GM12878 (cell line): ENCODE measurements around a stretch of chr18.

- RAMPAGE, long total RNA: no peak
- RRBS, 2 experiments: no CpG with 5 or more reads among the region's 16 CpGs
CAGE:
- cytosol, long polyA minus RNA: no peak
- cytosol, long polyA plus RNA: no peak
- long polyA plus RNA: no peak
- nucleolus, long total RNA: no peak
- nucleus, long polyA plus RNA: no peak
- nucleus, long total RNA: no peak
These were observed 66.2 kb downstream of the MYO5B start for GRCh38 chr18:50128434-50129400.

DNA sequence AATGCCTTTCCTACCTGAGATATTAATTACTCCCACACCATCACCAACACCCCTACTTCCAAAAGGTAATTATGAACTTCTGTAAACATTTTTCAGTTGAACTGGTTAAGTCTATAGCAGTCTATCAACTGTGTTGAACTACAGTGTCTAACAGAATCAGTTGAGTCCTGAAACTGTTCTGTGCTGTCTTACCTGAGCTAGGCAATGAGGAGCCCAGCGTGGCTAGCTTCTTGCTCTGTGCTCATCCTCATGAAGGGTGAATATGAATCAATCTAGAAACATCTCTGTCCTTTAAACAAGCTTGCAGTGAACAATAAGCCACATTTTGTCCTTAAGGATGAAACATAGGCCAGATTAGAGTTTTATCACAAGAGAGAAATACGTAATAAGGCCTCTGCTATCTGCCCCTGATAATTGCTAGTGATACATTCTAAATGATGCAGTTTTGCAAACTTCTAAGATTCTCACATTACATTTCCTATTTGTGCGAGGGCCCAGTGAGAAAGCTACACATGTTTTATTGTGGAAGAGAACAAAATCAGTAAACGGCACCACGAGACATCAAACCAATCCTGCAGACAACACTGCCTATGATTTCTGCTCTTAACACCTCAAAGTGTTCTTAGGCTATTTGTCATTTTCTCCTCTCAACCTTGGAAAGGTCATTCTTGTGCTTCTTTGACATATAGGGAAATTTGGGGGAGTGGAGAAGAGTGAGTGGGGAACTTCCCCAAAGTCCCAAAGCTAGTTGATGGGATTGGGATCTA lies 5.5 kb upstream of the MRO start:
- RAMPAGE, long total RNA: no peak
- RRBS, 2 experiments: no CpG with 5 or more reads among the region's 5 CpGs
CAGE:
- cytosol, long polyA minus RNA: no peak
- cytosol, long polyA plus RNA: no peak
- long polyA plus RNA: no peak
- nucleolus, long total RNA: no peak
- nucleus, long polyA plus RNA: no peak
- nucleus, long total RNA: no peak

GRCh38 chr18:50879270-50880381 lies 708 bp downstream of the ME2 start:
- RAMPAGE, long total RNA: no peak
- RRBS, 2 experiments: 2 to 3% methylated on average over 19 to 20 of the region's 72 CpGs
CAGE:
- cytosol, long polyA minus RNA: no peak
- cytosol, long polyA plus RNA: no peak
- long polyA plus RNA: no peak
- nucleolus, long total RNA: no peak
- nucleus, long polyA plus RNA: no peak
- nucleus, long total RNA: no peak

DNA sequence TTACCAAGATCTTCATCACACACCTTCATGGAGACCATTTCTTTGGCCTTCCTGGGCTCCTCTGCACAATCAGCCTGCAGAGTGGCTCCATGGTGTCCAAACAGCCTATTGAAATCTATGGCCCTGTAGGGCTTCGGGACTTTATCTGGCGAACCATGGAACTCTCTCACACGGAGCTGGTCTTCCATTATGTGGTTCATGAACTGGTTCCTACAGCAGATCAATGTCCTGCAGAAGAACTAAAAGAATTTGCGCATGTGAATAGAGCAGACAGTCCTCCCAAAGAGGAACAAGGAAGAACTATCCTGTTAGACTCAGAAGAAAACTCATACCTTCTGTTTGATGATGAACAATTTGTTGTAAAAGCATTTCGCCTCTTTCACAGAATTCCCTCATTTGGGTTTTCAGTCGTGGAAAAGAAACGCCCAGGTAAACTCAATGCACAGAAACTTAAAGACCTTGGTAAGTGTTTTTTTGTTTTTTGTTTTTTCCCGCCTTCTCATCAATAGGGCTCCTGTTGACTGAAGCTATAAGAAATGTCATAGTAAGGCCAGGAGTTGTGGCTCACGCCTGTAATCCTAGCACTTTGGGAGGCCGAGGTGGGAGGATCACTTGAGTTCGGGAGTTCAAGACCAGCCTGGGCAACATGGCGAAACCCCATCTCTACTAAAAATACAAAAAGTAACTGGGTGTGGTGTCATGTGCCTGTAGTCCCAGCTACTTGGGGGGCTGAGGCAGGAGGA lies 16.4 kb downstream of the ELAC1 start:
- RAMPAGE, long total RNA: no peak
- RRBS, 2 experiments: no CpG with 5 or more reads among the region's 12 CpGs
CAGE:
- cytosol, long polyA minus RNA: no peak
- cytosol, long polyA plus RNA: no peak
- long polyA plus RNA: no peak
- nucleolus, long total RNA: no peak
- nucleus, long polyA plus RNA: no peak
- nucleus, long total RNA: no peak

DNA sequence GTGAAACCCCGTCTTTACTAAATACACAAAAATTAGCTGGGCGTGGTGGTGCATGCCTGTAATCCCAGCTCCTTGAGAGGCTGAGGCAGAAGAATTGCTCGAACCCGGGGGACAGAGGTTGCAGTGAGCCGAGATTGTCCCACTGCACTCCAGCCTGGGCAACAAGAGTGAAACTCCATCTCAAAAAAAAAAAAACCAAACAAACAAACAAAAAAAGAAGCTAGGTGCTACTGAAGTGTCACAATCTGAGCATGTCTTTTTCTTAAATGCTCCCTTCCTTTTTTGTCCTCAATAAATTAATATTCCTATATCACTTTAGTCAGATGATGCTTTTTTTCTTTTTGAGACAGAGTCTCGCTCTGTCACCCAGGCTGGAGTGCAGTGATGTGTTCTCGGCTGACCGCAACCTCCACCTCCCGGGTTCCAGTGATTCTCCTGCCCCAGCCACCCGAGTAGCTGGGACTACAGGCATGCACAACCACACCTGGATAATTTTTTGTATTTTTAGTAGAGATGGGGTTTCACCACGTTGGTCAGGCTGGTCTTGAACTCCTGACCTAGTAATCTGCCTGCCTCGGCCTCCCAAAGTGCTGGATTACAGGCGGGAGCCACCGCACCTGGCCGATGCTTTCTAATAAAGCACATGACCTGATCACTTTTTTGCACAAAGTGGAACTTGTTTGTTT lies 18.7 kb downstream of the MEX3C start:
- RAMPAGE, long total RNA: no peak
- RRBS, 2 experiments: no CpG with 5 or more reads among the region's 15 CpGs
CAGE:
- cytosol, long polyA minus RNA: no peak
- cytosol, long polyA plus RNA: no peak
- long polyA plus RNA: no peak
- nucleolus, long total RNA: no peak
- nucleus, long polyA plus RNA: no peak
- nucleus, long total RNA: no peak

DNA sequence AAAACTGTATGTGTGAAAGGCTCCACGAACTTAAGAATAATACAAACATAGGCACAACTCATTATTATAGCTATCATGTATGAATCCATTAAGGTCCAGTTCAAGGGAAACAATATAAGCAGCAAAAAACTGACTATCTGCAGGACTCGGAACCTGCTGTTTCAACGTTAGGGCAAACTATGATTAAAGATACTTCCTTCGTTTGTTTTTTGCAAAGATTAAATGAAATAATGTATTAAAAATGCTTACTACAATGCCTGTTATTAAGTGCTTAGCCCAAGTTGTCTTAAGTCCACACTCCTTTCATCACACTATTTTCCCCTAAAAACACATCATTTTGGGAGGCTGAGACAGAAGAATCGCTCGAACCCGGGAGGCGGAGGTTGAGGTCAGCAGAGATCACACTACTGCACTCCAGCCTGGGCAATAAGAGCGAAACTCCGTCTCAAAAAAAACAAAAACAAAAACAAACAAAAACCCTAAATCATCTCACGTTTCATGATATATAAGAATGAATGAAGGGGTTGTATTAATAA lies 10.2 kb downstream of the MEX3C start:
- RAMPAGE, long total RNA: no peak
- RRBS, 2 experiments: no CpG with 5 or more reads among the region's 11 CpGs
CAGE:
- cytosol, long polyA minus RNA: no peak
- cytosol, long polyA plus RNA: no peak
- long polyA plus RNA: no peak
- nucleolus, long total RNA: no peak
- nucleus, long polyA plus RNA: no peak
- nucleus, long total RNA: no peak

DNA sequence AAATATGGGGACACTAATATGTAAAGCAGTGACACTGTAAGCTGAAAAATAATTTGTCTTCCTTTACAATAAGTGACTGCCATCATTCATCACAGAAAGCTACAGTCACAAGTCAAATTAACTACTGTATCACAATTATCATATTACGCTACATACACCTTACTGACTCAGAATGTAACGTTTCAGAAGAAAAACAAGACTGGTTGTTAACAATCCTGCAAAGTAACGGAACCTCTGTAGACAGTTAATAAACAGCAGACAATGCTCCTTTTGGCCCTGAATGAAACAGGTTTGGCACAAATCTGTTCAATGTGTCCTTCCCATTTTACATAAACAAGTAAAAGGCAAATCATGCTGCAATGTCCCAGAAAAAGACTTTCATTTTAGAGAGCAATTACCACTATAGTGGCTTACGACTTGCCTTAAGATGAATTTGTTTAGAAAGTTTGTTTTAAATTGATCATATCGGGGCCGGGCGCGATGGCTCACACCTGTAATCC lies 3.7 kb downstream of the MBD2 start:
- RAMPAGE, long total RNA: no peak
- RRBS, 2 experiments: no CpG with 5 or more reads among the region's 8 CpGs
CAGE:
- cytosol, long polyA minus RNA: no peak
- cytosol, long polyA plus RNA: no peak
- long polyA plus RNA: no peak
- nucleolus, long total RNA: no peak
- nucleus, long polyA plus RNA: no peak
- nucleus, long total RNA: no peak

DNA sequence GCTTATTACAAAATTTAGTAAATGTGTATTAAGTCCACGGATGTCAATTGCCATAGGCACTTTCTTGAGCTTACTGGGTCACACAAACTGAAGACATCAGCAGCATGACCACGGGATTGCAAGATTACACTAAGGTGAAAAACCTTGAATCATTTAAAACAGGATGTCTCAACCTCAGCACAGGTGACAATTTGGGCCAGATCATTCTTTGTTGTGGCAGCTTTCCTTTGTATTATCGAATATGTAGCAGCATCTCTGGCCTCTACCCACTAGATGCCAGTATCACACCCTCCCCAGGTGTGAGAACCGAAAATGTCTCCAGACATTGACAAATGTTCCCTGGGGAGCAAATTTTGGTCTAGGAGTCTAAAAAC lies 1.4 kb downstream of the MBD2 start:
- RAMPAGE, long total RNA: no peak
- RRBS, 2 experiments: no CpG with 5 or more reads among the region's 4 CpGs
CAGE:
- cytosol, long polyA minus RNA: start-site peak on the minus strand centred at position 105 of the sequence, 93 bp wide, 395 reads
- cytosol, long polyA plus RNA: no peak
- long polyA plus RNA: no peak
- nucleolus, long total RNA: start-site peak on the minus strand centred at position 110 of the sequence, 53 bp wide, 274 reads; start-site peak on the minus strand centred at position 210 of the sequence, 18 bp wide, 22 reads
- nucleus, long polyA plus RNA: no peak
- nucleus, long total RNA: no peak

DNA sequence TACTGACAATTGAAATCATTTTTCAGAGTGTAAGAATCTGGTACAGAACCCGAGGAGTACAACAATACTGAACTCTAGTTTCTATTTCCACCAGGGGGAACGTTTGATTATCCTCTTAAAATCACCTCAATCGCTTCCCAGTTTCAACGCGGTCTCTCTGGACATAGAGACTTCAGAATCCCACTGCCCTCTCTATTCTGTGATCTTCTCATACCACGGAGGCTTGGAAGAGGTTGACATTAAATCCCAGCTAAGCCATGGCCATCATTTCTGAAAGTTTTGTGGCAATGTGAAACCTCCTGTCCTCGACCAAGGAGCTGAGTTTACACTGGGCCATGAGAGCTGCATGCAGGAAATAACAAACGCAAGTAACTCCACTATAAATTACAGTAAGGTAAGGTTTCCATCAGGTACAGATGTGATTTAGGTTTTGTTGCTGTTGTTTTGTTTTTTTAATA lies 299.5 kb upstream of the CCDC68 start:
- RAMPAGE, long total RNA: no peak
- RRBS, 2 experiments: no CpG with 5 or more reads among the region's 8 CpGs
CAGE:
- cytosol, long polyA minus RNA: no peak
- cytosol, long polyA plus RNA: no peak
- long polyA plus RNA: no peak
- nucleolus, long total RNA: no peak
- nucleus, long polyA plus RNA: no peak
- nucleus, long total RNA: no peak

GRCh38 chr18:55339073-55339728 lies 248.8 kb downstream of the TCF4 start:
- RAMPAGE, long total RNA: no peak
- RRBS, 2 experiments: no CpG with 5 or more reads among the region's 10 CpGs
CAGE:
- cytosol, long polyA minus RNA: no peak
- cytosol, long polyA plus RNA: no peak
- long polyA plus RNA: no peak
- nucleolus, long total RNA: no peak
- nucleus, long polyA plus RNA: no peak
- nucleus, long total RNA: no peak

DNA sequence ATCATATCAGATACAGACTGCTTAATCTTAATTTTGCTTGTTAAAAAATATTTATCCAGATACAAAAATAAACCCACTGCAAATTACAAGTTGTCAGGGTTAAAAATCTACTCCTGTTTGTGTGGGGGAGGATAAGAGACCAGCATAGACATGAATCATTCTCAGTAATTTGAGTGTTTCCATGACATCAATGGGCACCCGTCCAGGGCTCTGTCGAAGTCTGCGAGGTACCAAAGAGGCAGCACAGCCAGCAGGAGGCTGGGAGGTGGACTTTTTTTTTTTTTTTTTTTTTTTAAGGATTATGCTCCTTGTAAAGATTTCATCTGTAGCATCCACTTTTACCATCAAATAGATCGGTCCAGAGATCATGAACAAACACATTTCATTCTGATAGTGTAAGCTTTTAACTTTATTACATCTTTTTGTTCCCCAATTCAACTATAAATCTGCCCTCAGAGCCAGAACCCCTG lies 182.1 kb downstream of the TCF4 start:
- RAMPAGE, long total RNA: no peak
- RRBS, 2 experiments: no CpG with 5 or more reads among the region's 4 CpGs
CAGE:
- cytosol, long polyA minus RNA: no peak
- cytosol, long polyA plus RNA: no peak
- long polyA plus RNA: no peak
- nucleolus, long total RNA: no peak
- nucleus, long polyA plus RNA: no peak
- nucleus, long total RNA: no peak

- RAMPAGE, long total RNA: no peak
- RRBS, 2 experiments: no CpG with 5 or more reads among the region's 7 CpGs
CAGE:
- cytosol, long polyA minus RNA: no peak
- cytosol, long polyA plus RNA: no peak
- long polyA plus RNA: no peak
- nucleolus, long total RNA: no peak
- nucleus, long polyA plus RNA: no peak
- nucleus, long total RNA: no peak
These were observed 110.5 kb downstream of the TCF4 start for GRCh38 chr18:55477400-55478018.

DNA sequence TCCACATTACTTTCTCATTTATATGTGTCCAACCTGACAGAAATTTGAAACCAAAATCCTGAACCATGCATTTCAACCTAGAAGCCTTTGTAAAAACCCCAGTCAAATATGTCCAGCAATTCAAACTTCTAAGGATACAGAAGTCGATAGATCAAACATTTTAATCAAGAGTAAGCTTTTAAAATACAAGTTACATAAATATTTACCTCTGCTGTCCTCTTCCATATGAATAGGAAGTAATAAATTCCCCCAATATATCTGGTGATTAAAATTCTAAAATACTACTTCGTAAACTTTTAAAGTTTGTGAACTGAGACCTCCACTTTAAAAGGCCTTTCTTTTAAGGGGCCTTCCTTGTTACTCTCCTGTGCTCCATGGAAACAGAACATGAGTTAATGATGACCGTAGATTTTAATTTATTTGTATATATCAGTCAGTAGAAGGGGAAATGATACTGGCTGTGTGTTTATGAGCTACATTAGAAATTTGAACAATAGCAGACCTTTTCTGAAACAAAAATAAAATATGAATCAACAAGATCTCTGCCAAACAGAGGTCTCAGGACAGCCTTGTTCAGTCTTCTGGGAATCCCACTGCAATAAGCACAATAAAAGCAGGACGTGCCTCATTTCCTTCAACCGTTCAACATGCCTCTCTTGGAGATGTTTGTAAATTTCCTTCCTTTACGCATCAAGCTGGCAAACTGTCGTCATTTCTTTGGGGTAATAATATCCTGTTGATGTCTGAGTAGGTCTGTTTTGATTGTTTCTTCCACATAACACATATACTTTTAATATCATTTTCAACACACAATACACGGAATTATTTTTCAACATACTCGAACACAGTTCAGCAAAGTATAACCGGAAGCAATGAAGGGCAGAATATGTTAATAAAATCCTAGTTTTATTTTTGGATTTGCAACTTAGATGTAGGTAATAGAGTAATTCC lies 77.3 kb downstream of the TCF4 start:
- RAMPAGE, long total RNA: no peak
- RRBS, 2 experiments: no CpG with 5 or more reads among the region's 10 CpGs
CAGE:
- cytosol, long polyA minus RNA: no peak
- cytosol, long polyA plus RNA: no peak
- long polyA plus RNA: no peak
- nucleolus, long total RNA: no peak
- nucleus, long polyA plus RNA: no peak
- nucleus, long total RNA: no peak

- RAMPAGE, long total RNA: no peak
- RRBS, 2 experiments: no CpG with 5 or more reads among the region's 2 CpGs
CAGE:
- cytosol, long polyA minus RNA: no peak
- cytosol, long polyA plus RNA: no peak
- long polyA plus RNA: no peak
- nucleolus, long total RNA: no peak
- nucleus, long polyA plus RNA: no peak
- nucleus, long total RNA: no peak
These were observed 8.5 kb downstream of the TCF4 start for GRCh38 chr18:55579542-55579775.

- RAMPAGE, long total RNA: no peak
- RRBS, 2 experiments: no CpG with 5 or more reads among the region's 14 CpGs
CAGE:
- cytosol, long polyA minus RNA: no peak
- cytosol, long polyA plus RNA: no peak
- long polyA plus RNA: no peak
- nucleolus, long total RNA: no peak
- nucleus, long polyA plus RNA: no peak
- nucleus, long total RNA: no peak
These were observed 410.0 kb upstream of the TCF4 start for GRCh38 chr18:55997825-55998610.

- RAMPAGE, long total RNA: no peak
- RRBS, 2 experiments: no CpG with 5 or more reads among the region's 12 CpGs
CAGE:
- cytosol, long polyA minus RNA: no peak
- cytosol, long polyA plus RNA: no peak
- long polyA plus RNA: no peak
- nucleolus, long total RNA: no peak
- nucleus, long polyA plus RNA: no peak
- nucleus, long total RNA: no peak
These were observed 61.5 kb downstream of the TXNL1 start for GRCh38 chr18:56576858-56577265.

- RAMPAGE, long total RNA: no peak
- RRBS, 2 experiments: no CpG with 5 or more reads among the region's 20 CpGs
CAGE:
- cytosol, long polyA minus RNA: no peak
- cytosol, long polyA plus RNA: no peak
- long polyA plus RNA: no peak
- nucleolus, long total RNA: no peak
- nucleus, long polyA plus RNA: start-site peak on the plus strand at chr18:56638816-56638863, 19 and 16 reads in 2 replicates
- nucleus, long total RNA: no peak
These were observed 311 bp upstream of the TXNL1 start for GRCh38 chr18:56638746-56639060.

DNA sequence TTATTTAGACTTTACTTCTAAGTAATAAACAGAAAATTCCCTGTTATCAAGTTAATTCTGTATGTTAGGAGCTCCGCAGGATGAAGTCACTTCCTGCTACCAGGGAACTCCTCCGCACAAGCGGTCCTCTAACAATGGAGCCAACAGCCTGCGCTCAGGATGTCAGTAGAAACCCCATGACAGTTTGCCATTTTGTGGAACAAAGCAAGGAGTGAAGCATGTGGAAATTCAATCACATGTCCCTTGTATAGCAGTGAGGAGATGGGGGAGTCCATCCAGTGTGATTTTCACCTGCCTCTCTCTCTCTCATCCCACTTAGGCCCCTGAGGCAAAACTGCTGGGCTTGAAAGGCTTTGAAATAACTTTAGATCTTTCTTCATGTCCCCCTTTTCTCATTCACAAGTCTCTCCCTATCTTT lies 138.2 kb downstream of the WDR7 start:
- RAMPAGE, long total RNA: no peak
- RRBS, 2 experiments: no CpG with 5 or more reads among the region's 4 CpGs
CAGE:
- cytosol, long polyA minus RNA: no peak
- cytosol, long polyA plus RNA: no peak
- long polyA plus RNA: no peak
- nucleolus, long total RNA: no peak
- nucleus, long polyA plus RNA: no peak
- nucleus, long total RNA: no peak

DNA sequence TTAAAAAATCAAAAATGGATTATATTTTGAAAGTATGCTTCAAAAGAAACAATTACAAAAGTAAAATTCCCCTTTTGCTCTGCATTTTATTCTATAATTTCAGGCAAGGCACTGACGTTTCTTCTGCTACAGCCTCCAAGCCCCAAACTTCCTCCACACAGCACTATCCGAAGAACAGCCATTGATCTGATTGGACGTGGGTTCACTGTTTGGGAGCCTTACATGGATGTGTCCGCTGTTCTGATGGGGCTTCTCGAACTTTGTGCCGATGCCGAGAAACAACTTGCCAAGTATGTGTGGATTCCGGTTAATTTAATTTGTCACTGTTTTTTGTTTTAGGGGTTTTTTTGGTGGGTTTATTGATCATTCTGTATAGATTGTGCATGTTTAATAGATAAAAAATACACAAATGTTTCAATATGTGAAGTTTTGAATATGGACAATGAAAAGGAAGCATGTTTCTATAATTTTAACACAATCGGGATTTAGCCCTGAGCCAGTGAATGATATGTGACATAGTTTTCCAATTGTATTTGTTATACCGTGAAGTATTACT lies 223.0 kb upstream of the BOD1L2 start:
- RAMPAGE, long total RNA: no peak
- RRBS, 2 experiments: no CpG with 5 or more reads among the region's 10 CpGs
CAGE:
- cytosol, long polyA minus RNA: no peak
- cytosol, long polyA plus RNA: no peak
- long polyA plus RNA: no peak
- nucleolus, long total RNA: no peak
- nucleus, long polyA plus RNA: no peak
- nucleus, long total RNA: no peak

- RAMPAGE, long total RNA: no peak
- RRBS, 2 experiments: no CpG with 5 or more reads among the region's 4 CpGs
CAGE:
- cytosol, long polyA minus RNA: no peak
- cytosol, long polyA plus RNA: no peak
- long polyA plus RNA: no peak
- nucleolus, long total RNA: no peak
- nucleus, long polyA plus RNA: no peak
- nucleus, long total RNA: no peak
These were observed 171.0 kb upstream of the BOD1L2 start for GRCh38 chr18:56975930-56976335.